Hair follicle dermal papilla cell (primary cell): ENCODE data around the gene TLCD3A.

DNA sequence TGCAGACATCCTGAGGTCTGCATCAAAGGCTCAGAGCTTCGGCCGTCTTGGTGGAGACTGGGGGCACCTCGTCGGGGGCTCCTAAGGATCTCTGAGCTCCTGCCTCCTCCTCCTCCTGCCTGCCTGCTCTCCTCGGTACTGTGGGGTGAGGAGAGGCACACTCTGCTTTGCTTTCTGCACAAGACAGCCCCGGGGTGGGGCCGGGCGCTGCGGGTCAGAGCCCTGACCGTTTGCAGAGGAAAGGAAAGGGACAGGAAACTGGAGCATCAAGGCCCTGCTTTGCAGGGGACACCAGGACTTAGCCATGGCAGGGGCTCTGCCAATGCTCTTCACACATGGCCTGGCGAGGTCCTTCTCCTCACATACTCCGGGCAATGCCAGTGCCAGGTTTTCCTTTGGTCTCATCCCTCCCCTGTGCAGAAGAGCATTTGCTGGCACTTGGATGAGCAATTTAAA lies 23.7 kb upstream of the DOC2B start:
- CAGE, long polyA plus RNA = no peak

GRCh38 chr17:216056-216359 lies 34.6 kb upstream of the DOC2B start:
- CAGE, long polyA plus RNA = no peak

- CAGE, long polyA plus RNA = no peak
Measured at GRCh38 chr17:267195-267967, 85.2 kb downstream of the RPH3AL start.

- CAGE, long polyA plus RNA = no peak
Measured at GRCh38 chr17:333547-334624, 18.7 kb downstream of the RPH3AL start.

- CAGE, long polyA plus RNA = no peak
Measured at GRCh38 chr17:339536-340036, 13.0 kb downstream of the RPH3AL start.

- CAGE, long polyA plus RNA = no peak
Measured at GRCh38 chr17:416520-417136, 6.5 kb downstream of the C17orf97 start.

DNA sequence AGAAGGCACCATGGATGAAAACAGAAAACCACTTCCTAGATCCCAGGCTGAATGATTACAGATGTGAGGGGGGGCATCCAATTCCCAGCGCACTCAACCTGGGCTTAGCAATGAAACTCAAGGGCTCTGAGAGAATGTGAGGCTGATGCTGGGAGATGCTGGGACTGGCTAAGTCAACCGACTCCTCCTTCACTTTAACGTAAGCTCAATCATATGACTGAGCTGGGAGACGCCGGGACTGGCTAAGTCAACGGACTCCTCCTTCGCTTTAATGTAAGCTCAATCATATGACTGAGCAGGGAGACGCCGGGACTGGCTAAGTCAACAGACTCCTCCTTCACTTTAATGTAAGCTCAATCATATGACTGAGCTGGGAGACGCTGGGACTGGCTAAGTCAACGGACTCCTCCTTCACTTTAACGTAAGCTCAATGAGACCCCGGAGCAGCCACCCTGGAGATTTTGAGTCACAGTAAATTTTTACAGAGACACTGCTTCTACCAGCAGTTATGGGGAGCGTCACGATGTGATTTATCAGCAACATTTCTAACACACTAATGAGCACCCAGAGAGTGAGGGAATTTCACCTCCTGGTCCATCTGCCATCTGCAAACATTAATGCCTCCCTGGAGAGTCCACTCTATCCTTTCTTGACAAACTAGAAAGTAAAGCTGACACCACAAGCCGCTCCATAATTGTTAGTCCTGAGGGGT lies 125.2 kb downstream of the C17orf97 start:
- CAGE, long polyA plus RNA = no peak

- CAGE, long polyA plus RNA = no peak
Measured at GRCh38 chr17:601292-601691, 113.3 kb downstream of the VPS53 start.

DNA sequence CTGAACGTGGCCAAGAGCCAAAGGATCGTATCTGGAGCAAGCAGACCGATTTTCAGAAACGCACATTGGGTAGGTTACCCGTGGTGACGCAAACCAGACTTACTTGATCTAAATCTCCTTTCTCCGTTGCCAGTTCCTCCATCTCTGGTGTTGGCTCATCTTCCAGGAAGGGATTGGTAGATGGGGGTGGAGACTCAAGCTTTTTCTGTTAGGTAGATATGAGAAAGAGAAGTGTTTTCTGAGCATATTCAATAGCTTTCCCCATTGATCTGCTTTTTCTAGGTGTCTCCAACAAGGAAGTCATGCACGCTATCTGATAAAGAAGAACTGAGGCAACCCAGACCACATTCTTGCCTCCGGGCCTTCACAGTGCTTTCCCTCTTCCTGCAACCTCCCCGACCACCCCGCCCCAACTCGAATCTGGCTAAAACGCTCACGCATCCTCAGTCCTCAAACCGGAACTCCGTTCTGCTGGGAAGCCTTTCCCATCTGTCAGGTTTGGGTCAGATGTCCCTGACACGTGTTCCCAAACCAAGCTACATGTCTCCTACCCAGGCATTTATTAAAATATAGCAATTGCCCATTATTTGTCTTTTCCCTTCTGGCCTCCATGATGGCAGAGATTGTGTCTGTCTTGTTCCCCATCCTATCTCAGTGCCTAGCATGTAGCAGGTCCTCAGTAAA lies 112.8 kb downstream of the VPS53 start:
- CAGE, long polyA plus RNA = no peak

DNA sequence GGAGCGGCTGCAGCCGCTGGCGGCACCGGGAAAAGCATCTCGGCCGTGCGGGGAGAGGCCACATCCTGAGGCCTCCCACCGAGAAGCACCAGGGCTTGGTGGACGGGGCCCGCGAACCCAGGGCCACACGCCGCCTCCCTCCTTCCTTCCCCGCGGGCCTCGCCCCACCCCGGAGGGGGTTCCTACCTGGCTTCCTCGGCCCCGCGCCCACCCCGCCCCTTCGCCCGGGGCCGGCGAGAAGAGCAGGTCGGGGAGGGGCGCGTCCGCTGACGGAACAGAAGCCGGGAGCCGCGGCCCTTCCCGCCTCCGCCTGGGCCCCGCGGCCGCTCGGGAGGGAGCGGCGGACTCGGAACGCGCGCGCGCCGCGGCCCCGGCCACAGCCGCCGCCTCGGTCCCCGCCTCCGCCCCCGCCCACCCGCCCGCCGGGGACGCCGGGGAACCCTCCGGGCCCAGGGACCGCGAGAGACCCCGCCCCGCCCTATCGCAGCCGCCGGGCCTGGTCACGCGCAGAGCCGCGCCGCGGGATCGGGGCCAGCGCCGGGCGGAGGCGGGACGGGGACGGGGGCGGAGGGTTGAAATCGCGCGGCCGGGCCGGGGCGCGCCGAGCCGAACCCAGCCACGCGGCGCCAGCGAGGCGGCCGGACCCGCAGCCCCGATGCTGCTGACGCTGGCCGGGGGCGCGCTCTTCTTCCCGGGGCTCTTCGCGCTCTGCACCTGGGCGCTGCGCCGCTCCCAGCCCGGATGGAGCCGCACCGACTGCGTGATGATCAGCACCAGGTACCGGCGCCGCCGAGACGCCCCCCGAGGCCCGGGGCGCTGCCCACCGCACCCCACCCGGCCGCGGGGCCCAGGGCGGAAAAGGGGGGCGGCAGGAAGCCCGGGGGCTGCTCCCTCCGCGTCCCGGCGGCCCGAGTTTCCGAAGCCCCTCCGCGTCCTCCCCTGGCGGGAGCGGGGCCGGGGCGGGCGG lies at the start of gene TLCD3A:
TLCD3A (plus strand) TSS at position 604 of the 967 bp plus-strand sequence.
- CAGE, long polyA plus RNA = no peak

DNA sequence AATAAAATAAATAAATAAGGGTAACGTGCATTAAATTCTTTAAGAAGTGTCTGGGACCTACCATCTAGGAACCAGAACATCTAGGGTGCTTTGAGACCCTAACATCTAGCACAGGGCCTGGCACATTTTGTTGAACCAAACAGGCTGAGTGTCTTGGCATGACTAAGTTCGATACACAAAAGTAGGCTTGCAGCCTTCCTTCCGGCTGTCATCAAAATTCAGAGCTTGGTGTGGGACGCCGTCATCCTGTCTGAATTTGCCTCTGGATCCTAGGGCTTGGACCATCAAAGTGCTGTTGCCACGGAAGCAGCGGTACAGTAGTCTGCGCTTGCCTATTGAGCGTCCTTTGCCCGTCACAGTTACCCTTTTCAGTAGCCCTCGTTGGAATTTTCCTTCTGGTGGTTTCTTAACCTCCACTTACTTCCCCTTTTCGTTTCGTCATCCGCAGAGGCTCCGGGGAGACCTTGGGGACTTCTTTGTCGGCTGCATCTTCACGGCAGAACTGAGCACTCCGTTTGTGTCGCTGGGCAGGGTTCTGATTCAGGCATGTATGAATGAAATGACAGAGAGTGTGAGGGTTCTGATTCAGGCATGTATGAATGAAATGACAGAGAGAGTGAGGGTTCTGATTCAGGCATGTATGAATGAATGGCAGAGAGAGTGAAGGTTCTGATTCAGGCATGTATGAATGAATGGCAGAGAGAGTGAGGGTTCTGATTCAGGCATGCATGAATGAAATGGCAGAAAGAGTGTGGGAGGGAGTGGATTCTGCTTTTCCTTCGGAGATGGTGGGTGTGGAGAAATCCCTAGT lies 7.9 kb downstream of the TLCD3A start:
- CAGE, long polyA plus RNA = no peak

DNA sequence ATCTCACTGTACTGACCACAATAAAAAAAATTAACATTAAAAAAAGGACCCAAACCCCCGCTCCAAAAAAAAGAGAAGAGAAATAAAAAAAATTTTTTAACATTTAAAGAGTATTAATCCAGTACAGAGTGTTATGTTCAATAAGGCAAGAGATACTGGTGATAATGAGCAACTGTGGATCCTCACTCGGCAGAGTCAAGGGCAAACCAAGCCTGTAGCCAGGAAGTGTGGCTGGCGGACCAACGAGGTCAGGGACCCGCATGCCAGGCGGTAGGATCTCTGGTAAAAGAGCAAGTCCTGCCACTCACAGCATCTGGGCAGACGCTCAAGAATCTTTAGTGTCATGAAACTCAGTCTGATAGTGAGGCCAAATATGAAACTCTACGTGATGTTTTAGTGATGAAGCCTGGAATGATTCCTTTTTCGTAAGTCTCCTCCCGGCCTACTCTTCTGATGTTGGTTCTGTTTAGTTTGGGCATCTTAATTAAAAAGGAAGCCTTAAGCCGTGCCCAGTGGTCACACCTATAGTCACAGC lies 8.3 kb upstream of the GEMIN4 start:
- CAGE, long polyA plus RNA = no peak

DNA sequence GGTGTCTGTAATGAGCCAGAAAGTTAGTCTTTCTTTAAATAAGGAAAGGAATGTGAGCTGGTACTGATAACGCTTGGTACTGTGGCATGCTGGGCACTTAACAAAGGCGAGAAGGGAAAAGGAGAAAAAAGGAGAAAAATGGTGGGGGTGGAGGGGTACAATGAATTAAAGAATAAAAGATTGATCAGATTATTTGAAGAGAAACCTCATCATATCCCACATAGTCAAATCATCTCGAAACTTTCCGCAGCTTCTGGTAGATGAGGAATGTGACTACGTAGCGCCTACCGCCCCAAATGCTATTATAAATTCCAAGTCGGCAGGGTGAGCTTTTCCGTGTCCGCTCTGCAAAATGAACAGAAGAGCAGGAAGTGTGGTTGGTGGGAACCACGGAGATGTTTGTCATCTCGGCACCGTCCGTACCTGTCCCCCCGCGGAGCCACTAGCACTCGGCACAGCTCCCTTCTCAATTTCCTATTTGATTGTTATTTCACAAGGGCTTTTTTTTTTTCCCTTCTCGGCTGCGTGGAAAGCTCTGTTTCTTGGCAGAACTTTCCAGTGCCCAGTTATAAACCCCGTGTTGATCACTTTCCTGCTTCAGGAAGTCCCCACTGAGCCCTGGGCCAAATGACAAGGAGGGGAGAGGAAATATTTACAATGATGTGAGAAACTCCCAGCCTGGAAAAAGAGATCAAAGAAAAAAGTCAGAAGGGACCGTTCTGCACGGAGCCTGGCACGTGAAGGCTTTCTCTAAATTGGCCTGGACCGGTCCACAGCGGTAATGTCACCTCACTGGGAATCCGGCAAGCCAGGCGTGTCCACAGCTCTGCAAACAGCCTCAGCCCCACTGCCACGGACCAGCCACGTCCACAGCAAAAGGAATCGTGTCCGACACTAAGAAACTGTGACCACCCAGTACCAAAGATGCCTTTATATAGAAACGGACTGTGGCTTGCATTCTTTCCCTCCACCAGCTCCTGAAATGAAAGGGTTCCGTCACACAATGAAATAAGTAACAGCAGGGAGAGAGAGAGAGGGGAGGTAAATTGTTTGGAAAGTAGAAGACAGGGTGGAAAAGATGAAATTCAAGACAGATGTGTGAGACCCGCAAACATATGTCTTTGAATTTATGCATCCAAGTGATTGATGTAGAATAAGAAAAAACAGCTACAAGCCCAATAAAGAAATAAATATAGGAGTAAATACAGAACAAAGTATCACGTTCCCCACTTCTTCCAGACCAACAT lies 65.0 kb downstream of the MRM3 start:
- CAGE, long polyA plus RNA = no peak

GRCh38 chr17:910734-911238 lies 68.8 kb downstream of the NXN start:
- CAGE, long polyA plus RNA = no peak

- CAGE, long polyA plus RNA = no peak
Measured at GRCh38 chr17:933260-934163, 46.1 kb downstream of the NXN start.

DNA sequence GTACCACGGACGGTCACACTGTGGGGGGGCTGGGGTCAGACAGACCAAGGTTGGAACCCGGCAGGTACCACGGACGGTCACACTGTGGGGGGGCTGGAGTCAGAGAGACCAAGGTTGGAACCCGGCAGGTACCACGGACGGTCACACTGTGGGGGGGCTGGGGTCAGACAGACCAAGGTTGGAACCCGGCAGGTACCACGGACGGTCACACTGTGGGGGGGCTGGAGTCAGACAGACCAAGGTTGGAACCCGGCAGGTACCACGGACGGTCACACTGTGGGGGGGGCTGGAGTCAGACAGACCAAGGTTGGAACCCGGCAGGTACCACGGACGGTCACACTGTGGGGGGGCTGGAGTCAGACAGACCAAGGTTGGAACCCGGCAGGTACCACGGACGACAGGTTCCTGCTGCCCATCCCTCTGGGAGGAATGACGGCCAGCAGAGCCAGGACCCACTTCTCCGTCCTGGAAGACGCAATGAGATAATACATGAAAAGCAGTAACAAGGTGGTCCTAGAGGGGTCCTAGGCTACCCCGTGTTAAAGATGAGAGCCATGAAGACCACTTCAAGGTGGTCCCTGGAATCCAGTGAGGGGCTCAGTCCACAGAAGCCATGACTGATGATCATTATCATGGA lies 27.0 kb downstream of the NXN start:
- CAGE, long polyA plus RNA = no peak

GRCh38 chr17:969707-970369 lies 9.7 kb downstream of the NXN start:
- CAGE, long polyA plus RNA = no peak

GRCh38 chr17:1008068-1008949 lies 11.4 kb downstream of the TIMM22 start:
- CAGE, long polyA plus RNA = no peak

- CAGE, long polyA plus RNA = no peak
Measured at GRCh38 chr17:1100379-1100907, 79.3 kb downstream of the ABR start.

DNA sequence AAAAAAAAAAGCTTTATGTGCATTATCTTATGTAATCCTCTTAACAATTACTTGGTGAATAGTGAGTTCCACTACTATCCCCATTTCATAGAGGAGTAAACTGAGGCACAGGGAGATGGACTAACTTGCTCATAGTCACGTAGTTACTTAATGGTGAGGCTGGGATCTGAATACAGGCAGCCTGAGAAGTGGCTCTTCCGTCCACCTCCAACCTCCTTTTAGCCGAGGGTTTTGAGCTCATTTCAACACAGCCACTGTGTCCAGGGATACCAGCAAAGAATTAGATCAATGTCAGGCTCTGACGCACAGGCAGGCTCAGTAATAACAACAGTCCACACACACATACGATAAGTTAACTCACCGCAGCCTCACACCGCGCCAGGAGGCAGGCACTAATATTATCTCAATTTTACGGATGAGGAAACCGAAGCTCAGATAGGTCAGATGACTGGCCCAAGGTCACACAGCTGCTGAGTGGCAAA lies 23.0 kb downstream of the ABR start:
- CAGE, long polyA plus RNA = no peak